ENCODE measurements around the genes AURKC, ZNF419 and RNF225.

GRCh38 chr19:56969522-56970226 is 129.1 kb upstream of the PEG3 start:
- PRO-cap = no peak
- RRBS = no CpG with 5 or more reads among the region's 7 CpGs

DNA sequence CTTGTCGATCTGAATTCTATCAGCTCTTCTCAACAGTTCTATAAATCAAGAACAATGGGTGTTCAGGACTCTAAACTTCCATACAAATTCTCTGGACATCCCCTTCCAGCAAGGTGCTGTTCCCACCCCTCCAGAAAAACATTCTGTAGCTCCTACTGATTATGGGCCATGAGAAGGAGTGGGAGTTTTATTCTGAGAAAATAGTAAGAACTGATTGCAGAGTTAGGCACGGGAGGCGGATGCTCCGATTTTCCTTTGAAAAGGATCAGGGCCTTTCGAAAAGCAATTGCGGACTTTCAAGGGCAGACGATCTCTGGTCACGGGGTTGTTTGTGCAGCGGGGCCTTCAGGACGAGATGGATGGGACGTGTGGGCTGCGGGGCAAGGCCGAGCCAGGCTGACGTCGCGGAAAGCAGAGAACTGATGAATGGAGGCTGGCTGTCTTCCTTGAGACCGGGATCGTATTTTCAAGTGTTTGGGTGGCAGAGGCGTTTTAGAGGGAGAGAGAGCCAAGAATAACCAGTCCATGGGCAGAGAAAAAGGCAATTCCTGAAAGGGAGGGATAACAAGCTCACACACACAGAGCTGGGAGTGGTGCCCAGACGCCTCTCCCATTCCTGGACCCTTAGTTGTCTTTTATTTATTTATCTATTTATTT is 139.0 kb upstream of the USP29 start:
- PRO-cap = no peak
- RRBS = no CpG with 5 or more reads among the region's 20 CpGs

DNA sequence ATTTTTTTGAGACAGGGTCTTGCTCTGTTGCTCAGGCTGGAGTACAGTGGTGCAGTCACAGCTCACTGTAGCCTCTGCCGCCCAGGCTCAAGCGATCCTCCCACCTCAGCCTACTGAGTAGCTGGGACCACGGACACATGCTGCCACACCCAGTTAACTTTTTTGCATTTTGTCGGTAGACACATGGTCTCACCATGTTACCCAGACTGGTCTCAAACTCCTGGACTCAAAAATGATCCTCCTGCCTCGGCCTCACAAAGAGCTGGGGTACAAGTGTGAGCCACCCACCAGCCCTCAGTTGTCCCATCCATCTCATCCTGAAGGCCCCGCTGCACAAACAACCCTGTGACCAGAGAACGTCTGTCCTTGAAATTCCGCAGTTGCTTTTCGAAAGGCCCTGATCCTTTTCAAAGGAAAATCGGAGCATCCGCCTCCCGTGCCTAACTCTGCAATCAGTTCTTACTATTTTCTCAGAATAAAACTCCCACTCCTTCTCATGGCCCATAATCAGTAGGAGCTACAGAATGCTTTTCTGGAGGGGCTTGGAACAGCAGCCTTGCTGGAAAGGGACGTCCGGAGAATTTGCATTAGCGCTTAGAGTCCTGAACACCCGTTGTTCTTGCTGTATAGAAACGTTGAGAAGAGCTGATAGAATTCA is 138.3 kb upstream of the USP29 start:
- PRO-cap = no peak
- RRBS = no CpG with 5 or more reads among the region's 17 CpGs

DNA sequence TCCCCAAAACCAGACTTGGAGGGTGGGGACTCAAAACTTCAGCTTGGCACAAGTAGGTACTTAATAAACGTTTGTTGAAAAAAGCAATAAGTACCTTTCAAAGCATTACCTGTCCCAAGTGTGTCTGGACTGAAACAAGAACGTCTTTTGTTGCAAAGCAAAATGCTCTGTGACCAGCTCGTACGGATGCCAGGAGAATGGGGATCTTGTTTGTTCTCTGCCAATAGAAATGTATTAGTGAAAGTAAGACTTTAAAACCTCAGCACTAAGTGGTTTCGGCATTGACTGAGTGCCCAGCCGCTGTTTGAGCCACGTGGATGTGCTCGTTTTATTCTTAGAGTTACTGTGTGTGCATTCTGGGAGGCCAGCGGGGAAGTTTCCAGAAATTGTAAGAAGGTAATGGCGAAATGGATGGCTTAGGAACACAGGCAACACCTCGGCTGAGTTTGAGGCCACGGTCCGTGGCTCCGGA is 117.1 kb upstream of the USP29 start:
- PRO-cap = no peak
- RRBS = no CpG with 5 or more reads among the region's 14 CpGs

GRCh38 chr19:57171700-57172715 is 4.7 kb upstream of the DUXA start:
- PRO-cap = unidirectional peak, plus-strand start at chr19:57172259; bidirectional peak, plus-strand start at chr19:57172621, minus-strand start at chr19:57172508
- RRBS = 31% methylated on average over 15 of the region's 109 CpGs

DNA sequence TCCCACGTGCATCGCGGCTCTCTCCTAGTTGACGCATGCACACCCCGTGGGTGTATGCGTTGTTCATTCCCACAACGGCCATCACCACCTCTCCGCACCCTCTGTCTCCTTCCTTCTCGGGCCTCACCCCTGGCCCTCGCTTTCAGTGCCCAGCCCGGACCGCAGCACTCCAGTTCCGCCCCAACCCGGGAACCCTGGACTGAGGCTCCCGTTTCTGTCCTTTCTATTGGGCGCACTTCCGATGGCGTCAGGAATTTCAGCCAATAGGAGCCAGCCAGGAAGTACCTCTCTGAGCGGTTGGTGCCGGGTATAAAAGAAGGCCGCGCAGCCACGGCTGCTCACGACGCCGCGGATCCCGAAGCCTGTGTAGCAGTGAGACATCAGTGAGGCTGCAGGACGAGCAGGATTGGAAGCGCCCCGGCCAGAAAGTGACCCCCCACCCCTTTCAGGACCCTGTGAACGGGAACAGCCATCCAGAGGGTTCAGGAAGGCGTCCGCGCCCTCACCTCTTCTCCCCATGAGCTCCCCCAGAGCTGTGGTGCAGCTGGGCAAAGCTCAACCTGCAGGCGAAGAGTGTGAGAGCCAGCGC is at the start of gene AURKC:
Gene AURKC, plus strand, starts transcription at position 292 of the 589 bp plus-strand sequence.
- PRO-cap = no peak
- RRBS = no CpG with 5 or more reads among the region's 37 CpGs

DNA sequence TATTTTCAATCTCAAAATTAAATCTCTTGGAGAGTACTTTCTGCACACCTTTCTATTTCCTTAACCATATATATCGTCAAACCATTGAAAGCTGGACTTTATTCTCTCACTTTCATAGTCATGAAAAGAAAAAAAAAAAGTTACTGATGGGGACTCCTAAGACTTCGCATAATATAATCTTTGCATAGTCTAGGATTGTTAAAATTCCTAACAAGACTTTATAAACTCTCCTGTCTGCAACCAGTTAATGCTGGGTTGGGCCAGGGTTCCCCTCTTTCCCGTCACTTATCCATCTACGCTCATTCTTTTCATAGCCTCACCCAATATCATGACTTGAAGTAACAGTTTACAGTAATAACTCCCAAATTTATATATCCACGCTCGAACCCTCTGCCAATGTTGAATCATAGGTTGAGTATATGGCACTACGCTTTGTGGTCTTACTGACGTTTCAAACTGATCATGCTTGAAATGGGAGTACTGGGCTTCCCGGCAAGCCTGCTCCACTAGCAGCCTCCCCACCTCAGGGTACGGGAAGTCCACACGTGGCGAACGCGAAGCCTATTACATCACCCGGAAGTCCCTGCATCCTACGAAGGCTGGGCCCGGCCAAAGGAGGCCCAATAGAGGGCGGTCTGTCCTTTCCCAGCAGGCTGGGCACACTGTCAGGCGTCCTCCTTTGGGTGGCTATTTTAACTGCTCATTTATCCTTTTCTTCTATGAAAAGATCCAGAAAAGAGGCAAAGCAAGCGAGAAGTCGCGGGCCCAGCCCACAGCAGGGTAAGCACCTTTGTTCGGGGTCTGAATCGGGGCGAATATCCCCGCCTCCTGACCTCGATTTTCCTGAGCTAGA is 714 bp upstream of the ZNF460 start:
- PRO-cap = bidirectional peak, plus-strand start at position 623 of the sequence, minus-strand start at position 525 of the sequence
- RRBS = 1% methylated on average over 6 of the region's 27 CpGs

GRCh38 chr19:57291678-57291942 is 11.3 kb downstream of the ZNF460 start:
- PRO-cap = no peak
- RRBS = no CpG with 5 or more reads among the region's 6 CpGs

DNA sequence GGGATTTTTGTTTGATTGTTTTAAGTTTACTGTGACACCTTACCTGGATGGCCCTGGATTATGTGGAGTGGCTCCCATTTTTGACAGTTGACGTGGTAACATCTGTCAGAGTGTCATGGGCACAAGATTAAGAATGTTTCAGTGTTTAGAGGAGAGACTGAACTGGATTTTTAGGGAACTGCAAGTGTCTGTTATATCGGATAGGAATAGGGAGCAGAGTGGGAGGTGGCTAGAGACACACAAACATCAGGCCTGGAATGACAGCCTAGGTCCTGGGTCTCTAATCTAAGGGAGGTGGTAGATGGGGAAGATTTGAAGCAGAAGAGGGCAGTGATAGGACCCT is 5.4 kb downstream of the TRAPPC2B start:
- PRO-cap = no peak
- RRBS = no CpG with 5 or more reads among the region's 2 CpGs

- PRO-cap = bidirectional peak, plus-strand start at chr19:57487753, minus-strand start at chr19:57487608
- RRBS = 1% methylated on average over 15 of the region's 69 CpGs
These were observed at the start of gene ZNF419 for GRCh38 chr19:57487390-57488350. ZNF419 (plus strand) TSS chr19:57487750.

- PRO-cap = no peak
- RRBS = no CpG with 5 or more reads among the region's 9 CpGs
These were observed 7.8 kb upstream of the ZNF776 start for GRCh38 chr19:57738754-57739252.

DNA sequence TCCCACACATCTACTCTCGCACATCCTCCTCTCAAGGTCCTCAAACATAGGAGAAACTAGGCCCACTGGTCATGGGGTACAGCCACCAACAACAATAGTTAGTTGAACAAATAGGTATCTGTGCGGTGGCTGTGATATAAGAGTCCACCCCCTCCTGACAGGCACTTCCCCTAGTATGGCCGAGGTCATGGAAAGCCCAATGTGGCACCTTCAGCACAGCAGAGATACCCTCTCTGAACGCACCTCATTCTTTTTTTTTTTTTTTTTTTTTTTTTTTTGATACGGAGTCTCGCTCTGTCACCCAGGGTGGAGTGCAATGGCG is 1.3 kb downstream of the ZNF552 start:
- PRO-cap = no peak
- RRBS = no CpG with 5 or more reads among the region's 7 CpGs

DNA sequence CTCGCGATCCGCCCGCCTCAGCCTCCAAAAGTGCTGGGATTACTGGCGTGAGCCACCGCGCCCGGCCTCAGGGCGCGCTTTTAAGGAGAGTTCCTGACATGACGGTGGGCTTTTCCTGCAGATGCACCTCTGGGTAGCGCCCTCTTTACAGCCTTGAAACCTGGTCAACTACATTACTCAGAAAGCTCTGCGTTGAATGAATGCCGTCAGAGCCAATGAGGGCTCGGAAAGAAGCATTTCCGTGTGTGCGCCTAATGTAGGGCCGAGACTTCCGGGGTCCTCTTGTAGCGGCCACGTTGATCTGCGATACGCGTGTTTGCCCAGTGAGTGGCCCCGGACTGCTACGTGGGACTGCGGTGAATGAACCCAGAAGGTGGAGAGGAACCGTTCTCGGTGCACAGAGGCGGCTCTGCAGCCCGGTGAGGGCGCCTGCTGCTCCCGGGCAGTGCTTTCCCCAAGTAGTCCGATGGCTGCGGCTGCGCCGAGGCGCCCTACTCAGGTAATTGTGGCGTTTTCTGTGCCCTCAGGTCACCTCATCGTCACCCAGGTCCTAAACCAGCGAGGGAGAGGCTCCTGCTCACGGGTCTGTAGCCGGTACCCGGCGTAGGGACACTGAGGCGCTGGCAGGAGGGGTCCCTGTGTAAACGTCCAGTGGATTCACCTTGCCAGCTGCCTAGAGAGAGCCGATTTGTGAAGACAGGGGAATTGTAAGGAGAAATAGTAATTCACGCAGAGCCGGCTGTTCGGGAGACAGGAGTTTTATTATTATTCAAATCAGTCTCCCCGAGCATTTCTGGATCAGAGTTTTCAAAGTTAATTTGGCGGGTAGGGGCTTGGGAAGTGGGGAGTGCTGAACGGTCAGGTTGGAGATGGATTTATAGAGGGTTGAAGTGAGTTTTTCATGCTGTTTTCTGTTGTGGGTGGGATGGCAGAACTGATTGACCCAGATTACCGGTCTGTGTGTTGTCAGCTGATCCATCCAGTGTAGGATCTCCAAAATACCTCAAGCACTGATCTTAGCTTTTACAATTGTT is 5.1 kb upstream of the ZNF552 start:
- PRO-cap = bidirectional peak, plus-strand start at position 265 of the sequence, minus-strand start at position 131 of the sequence; bidirectional peak, plus-strand start at position 708 of the sequence, minus-strand start at position 690 of the sequence
- RRBS = under 1% methylated on average over 13 of the region's 55 CpGs

- PRO-cap = no peak
- RRBS = no CpG with 5 or more reads among the region's 6 CpGs
These were observed 1.0 kb upstream of the ZNF587B start for GRCh38 chr19:57828938-57829606.

DNA sequence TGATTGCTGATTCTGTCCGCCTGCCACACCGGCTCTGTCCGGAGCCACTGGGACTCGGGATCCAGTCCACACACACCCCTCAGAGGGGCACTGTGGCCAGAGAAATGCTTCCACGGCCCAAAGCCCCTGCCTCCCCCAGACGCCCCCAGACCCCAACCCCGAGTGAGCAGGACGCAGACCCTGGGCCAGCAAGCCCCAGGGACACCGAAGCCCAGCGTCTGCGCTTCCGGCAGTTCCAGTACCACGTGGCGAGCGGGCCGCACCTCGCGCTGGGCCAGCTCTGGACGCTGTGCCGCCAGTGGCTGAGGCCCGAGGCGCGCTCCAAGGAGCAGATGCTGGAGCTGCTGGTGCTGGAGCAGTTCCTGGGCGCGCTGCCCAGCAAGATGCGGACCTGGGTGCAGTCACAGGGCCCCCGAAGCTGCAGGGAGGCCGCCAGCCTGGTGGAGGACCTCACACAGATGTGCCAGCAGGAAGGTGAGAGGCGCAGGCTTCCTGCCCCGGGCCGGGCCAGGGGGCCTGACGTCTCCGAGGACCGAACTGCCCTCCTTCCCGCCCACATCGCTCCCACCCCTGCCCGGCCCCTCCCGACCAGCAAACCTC is 4.0 kb downstream of the ZSCAN1 start:
- PRO-cap = no peak
- RRBS = 21% methylated on average over 7 of the region's 38 CpGs

GRCh38 chr19:58086774-58087141 is 11.3 kb downstream of the ZSCAN18 start:
- PRO-cap = no peak
- RRBS = no CpG with 5 or more reads among the region's 10 CpGs

GRCh38 chr19:58361621-58362333 is 774 bp downstream of the ZNF497 start:
- PRO-cap = no peak
- RRBS = 3% methylated on average over 4 of the region's 39 CpGs

- PRO-cap = bidirectional peak, plus-strand start at chr19:58395743, minus-strand start at chr19:58395498
- RRBS = no CpG with 5 or more reads among the region's 22 CpGs
These were observed at the start of gene RNF225 for GRCh38 chr19:58395252-58396047. RNF225 (plus strand) TSS chr19:58395656.

- PRO-cap = no peak
- RRBS = no CpG with 5 or more reads among the region's 26 CpGs
These were observed 3.9 kb downstream of the ZNF324 start for GRCh38 chr19:58470784-58471273.

- PRO-cap = no peak
- RRBS = no CpG with 5 or more reads among the region's 2 CpGs
These were observed 9.8 kb downstream of the SLC27A5 start for GRCh38 chr19:58501970-58502475.